Parietal lobe (tissue), 2 donors: ENCODE results near the gene FAM124B.

GRCh38 chr2:222904201-222905378 is 43.8 kb downstream of the ACSL3 start:
- RAMPAGE, long total RNA, result no peak

GRCh38 chr2:223019261-223019878 is 32.6 kb upstream of the KCNE4 start:
- RAMPAGE, long total RNA, result no peak

GRCh38 chr2:223038720-223039057 is 13.3 kb upstream of the KCNE4 start:
- RAMPAGE, long total RNA, result no peak

DNA sequence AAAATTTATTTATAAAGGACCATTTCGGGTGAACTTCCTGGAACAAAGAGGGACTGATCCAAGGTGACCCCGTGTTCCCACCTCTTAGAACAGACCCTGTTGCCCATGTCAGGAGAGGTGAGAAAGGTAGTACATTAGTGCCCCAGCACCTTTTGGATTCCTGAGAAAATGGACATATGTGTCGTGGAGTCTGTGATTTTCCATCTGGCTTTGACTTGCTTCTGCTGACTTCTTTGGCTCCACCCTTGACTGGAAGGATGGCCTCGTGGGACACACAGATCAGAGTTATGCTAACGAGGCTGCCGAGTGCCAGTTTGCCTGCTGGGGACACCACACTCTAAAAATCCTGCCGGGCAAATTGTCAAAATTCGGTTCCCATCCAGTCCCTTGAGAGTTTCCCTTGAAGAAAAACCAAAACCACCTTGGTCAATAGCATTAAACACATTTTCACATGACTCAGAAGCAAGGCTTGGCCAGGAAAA is 41.3 kb downstream of the KCNE4 start:
- RAMPAGE, long total RNA, result no peak

GRCh38 chr2:223587999-223588369 is 14.2 kb downstream of the SCG2 start:
- RAMPAGE, long total RNA, result no peak

DNA sequence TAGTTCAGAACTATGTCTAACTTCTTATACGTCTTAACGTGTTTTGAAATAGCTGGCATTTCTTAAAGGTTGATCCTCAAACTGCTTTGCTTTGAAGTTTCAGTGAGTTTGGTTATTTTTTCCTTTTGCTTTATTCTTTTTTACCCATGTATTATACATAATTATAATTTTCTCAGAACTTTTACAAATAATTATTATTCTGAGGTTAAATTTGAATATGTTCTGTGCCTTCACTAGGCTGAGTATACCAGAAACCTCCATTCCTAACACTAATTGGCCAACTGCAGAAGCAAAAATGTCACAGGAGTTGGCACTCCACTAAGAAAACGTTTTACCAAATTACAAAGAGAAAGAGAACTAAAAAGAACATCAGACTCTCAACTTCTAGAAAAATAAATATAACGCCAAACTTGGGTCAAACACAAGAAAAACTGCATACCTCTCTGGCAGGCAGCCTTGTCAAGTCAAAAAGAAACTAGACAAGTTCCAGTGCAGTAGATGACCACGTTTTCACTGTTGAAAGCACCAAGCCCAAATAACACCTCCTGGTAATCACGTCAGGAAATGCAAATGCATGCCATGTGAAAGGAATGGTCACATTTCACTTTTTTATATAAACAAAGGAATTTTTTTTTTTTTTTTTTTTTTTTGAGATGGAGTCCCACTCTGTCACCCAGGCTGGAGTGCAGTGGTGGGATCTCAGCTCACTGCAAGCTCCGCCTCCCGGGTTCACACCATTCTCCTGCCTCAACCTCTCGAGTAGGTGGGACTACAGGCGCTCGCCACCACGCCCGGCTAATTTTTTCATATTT is 31.5 kb downstream of the AP1S3 start:
- RAMPAGE, long total RNA, result no peak

GRCh38 chr2:223950298-223951474 is 5.6 kb upstream of the WDFY1 start:
- RAMPAGE, long total RNA, result no peak

DNA sequence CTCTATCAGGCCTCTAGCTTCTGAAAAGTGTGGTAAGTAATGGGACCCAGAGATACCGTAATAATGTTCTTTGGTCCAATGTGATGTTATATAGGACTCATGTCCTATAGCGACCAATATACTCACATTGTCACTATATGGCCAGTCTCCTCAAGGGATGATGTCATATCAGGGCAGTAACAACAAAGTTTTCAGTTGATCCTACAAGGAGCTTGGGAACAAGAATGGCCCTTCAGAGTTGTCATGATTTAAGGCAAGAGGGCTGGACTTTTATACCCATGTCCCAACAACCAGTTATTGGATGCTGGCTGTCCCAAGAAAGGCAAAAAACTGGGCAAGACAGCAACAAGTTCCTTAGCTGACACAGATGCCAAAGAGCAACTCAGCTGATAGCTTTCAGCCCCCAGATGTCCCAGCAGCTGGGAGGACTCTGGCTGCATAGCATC is 33.2 kb upstream of the SERPINE2 start:
- RAMPAGE, long total RNA, result no peak

DNA sequence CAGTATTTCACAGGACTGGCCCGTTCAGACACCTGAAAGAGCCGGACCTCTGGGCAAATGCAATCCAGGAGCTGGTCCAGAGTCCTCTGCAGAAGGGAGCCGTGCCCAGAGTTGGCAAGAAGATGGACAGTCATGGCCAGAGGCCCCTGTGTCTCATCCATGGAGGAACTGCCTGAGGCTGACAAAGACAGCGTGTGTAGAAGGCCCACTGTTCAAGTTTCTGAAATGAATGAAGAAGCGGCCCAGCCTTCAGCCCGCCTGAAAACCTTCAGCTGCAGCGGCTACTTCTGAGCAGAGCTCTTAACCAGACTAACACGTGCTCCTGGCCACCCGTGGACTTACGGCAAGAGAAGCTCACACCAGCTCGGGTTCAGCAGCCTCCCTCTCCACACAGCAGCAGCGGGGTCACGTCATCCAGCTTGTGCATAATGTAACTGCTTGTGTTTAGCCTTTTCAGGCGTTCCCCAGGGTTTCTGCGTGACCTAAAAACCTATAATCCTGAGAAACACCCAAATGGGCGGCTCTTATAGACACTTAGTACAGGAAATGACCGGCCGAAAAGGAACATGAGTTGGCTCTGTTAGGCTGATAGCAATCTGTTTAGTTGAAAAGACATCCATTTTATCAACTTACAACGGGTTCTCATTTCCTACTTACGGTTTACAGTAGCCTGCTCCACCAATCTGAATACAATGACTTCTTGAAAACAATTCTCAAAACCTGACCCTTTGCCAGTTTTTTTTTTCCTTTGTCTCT is at the start of gene FAM124B:
FAM124B (minus strand) TSS at position 500 of the 756 bp plus-strand sequence.
- RAMPAGE, long total RNA, result no peak

DNA sequence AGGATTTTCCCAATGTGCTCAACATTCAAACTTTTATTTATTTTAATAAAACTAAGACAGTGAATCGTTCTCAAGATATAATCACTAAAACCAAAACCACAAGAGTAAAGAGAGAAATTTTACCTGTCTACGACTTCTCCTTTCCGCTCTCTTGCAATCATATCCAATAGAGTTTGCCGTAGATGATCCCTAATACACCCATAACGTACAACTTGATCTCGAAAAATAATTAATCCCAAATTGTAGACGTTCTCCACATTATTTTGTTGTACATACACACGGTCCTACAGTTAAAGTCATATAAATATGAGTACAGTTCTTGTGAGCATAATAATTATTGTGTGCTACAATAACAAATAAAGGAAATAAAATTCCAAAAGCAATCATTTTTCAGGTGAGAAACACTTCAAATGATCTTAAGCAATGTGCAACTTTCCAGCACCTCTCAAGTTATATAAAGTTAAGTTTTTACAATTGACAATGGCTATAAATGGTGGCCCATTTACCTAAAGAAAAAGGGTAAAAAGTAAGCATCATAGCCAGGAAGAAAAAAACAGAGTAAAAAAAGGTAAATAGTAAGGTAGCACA is 70.6 kb downstream of the CUL3 start:
- RAMPAGE, long total RNA, result no peak

GRCh38 chr2:224524004-224525305 is 60.7 kb downstream of the CUL3 start:
- RAMPAGE, long total RNA, result no peak

GRCh38 chr2:224527333-224528731 is 57.3 kb downstream of the CUL3 start:
- RAMPAGE, long total RNA, result no peak

GRCh38 chr2:224583910-224584708 is 1.1 kb downstream of the CUL3 start:
- RAMPAGE, long total RNA, result no peak

DNA sequence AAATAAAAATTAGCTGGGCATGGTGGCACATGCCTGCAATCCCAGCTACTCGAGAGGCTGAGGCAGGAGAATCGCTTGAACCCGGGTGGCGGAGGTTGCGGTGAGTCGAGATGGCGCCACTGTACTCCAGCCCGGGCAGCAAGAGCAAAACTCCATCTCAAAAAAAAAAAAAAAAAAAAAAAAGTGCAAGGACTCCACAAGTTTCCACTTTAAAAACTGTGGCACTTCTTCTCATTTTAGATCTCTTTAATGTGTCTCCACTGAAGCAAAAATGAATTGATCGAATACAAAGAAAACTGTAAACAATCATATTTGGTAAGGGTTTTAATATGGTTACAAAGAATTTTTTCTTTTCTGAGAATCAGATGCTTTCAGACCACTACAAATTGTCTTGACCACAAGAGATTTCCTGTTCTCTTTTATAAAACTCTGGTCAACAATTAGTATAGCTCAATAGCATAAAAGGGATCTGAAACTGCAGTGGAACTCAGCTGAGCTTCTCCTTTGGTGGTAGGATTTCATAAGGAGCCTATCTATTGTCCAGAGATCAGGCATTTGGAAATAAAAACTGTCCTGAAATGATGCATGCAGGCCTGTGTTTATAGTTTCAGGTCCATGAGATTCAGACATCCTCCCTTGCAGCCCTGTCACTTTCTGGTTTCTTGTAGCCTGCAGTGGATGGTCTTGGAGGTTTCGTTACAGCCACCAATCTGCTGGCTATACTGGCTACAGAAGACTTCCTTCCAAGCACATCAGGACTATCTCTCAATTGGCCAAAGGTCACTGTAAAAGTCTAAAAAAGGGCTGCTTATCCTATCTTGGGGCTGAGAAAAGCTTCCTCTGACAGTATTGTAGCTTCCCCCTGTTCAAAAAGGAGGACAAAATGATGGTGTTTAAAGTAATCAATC is 120.1 kb downstream of the DOCK10 start:
- RAMPAGE, long total RNA, result no peak

- RAMPAGE, long total RNA, result no peak
These were observed 103.8 kb downstream of the DOCK10 start for GRCh38 chr2:224938278-224939096.

GRCh38 chr2:224942438-224942648 is 99.9 kb downstream of the DOCK10 start:
- RAMPAGE, long total RNA, result no peak

GRCh38 chr2:224943626-224943825 is 98.7 kb downstream of the DOCK10 start:
- RAMPAGE, long total RNA, result no peak

DNA sequence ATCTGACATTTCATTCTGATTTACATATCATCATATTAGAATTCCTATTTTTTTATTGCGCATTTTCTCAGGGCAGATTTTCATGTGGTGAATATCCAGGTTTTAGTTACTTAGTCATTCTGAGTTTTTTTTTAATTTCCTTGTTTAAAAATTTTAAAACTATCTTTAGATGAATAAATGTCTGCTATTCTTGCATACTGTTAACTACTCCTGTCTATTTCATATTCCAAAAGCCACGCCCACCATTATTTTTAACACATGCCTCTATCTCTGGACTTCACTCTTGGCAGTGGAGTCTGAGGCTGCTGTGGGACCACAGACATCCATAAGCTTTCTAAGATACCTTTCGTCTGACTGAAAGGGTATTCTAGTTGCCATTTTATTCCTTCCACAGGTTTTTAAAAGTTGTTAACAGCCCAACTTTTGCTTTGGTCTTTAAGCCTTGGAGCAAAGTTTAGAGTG is 164.4 kb downstream of the IRS1 start:
- RAMPAGE, long total RNA, result no peak

- RAMPAGE, long total RNA, result no peak
These were observed 36.2 kb downstream of the IRS1 start for GRCh38 chr2:226763197-226763980.

- RAMPAGE, long total RNA, result no peak
These were observed 32.0 kb downstream of the IRS1 start for GRCh38 chr2:226767565-226768040.